Skin of body (tissue), 2 donors: Measurements from ENCODE around the gene ZWINT.

DNA sequence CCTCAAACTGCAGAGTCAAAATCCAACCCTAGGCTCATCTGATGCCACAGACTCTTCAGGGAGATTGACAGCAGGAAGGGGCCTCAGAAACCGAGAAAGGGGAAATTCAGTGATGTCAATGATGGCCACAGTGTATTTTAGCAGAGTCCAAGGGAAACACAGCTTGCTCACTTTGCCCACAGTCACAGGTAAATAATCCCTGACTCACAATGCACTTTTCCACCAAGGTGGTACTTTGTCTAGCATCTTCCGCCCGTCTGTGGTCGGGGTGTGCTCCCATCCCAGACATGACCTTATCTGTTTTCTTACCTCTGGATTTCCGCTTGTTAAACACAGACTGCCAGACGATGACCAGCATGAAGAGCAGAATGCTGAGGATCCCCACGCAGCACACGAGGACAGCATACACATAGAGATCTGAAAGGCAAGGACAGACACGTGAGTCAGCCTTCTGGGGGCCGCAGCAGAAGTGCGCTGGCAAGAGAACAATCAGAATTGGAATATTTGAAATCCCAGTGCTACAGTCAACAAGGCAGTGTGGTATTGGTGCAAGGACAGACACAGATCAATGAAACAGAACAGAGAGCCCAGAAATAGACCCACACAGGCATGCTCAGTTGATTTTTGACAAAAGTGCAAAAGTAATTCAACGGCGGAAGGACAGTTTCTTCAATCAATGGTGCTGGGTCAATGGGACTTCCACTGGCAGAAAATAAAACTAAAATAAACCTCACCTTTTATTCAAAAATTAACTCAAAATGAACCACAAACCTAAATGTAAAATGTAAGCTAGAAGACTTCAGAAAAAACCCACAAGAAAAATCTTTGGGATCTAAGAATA lies 38.2 kb downstream of the VSTM4 start:
- RAMPAGE, long total RNA = no peak

- RAMPAGE, long total RNA = no peak
Measured at GRCh38 chr10:49362421-49362744, 33.5 kb downstream of the DRGX start.

GRCh38 chr10:49614113-49614682 lies 361 bp downstream of the CHAT start:
- RAMPAGE, long total RNA = no peak

GRCh38 chr10:49962940-49963568 lies 21.2 kb downstream of the TIMM23B start:
- RAMPAGE, long total RNA = no peak

- RAMPAGE, long total RNA = no peak
Measured at GRCh38 chr10:50260826-50261282, 9.5 kb upstream of the ASAH2 start.

DNA sequence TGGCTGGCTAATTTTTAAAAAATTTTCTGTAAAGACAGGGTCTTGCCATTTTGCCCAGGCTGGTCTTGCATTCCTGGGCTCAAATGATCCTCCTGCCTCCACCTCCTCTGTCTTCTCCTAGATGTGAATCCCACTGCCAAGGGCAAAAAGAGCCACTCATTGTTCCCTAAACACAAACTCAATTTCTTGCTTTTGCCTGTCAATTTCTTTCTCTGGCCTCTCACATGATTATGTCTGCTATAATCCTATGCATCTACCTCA lies 81.4 kb upstream of the ASAH2 start:
- RAMPAGE, long total RNA = no peak

GRCh38 chr10:50384354-50384847 lies 133.1 kb upstream of the ASAH2 start:
- RAMPAGE, long total RNA = no peak

DNA sequence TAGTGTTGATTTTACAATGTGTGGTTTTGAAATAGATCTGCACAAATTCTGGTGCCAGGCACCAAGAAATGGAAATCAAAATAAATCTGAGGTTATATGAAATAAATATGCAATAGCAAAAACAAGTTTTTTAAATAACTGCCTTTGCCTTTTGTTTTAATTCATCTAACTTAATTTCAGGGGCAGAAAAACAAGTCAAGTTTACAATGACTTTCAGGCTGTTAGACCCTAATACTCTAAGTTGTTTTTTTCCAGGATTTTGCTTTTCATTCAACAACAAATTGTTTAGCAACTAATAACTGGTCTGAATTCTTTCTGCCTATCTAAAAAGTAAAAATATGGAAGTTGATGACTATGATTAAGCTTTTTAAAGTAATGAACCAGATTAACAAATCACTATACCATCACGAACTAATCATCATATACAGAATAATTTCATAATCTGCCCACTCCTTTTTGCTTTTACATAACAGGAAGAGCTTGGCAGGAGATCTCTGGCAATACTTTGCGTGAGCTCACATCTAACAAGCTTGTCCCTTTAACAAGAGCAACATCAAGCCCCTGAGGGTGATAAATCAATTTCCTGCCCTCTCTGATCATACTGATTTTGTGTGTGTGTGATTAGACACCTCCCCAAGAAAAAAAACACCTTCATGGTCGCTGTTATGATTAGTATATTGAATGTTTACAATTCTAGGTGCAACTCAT lies 143.4 kb upstream of the ASAH2 start:
- RAMPAGE, long total RNA = no peak

DNA sequence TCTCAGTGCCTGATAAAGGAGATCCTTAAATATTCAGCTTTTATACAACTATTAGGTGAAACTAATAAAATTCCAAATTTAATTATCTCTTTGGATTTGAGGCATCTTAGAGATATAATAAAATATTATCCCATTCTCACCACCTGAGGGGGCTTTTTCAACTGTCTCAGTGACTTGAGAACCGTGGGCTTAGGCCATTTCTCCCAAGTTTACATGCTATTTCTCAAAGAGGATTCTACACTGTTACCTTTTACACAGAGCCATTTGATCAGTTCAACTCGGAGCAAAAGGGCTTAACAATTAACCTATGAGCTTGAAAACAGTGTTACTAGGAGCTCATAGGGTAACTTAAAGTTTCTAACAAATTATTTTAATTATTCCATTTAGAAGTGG lies 165.1 kb upstream of the ASAH2 start:
- RAMPAGE, long total RNA = no peak

- RAMPAGE, long total RNA = no peak
Measured at GRCh38 chr10:50565524-50566441, 58.0 kb downstream of the SGMS1 start.

GRCh38 chr10:50619678-50620673 lies 3.8 kb downstream of the SGMS1 start:
- RAMPAGE, long total RNA = no peak

GRCh38 chr10:50648150-50648657 lies 24.4 kb upstream of the SGMS1 start:
- RAMPAGE, long total RNA = no peak

DNA sequence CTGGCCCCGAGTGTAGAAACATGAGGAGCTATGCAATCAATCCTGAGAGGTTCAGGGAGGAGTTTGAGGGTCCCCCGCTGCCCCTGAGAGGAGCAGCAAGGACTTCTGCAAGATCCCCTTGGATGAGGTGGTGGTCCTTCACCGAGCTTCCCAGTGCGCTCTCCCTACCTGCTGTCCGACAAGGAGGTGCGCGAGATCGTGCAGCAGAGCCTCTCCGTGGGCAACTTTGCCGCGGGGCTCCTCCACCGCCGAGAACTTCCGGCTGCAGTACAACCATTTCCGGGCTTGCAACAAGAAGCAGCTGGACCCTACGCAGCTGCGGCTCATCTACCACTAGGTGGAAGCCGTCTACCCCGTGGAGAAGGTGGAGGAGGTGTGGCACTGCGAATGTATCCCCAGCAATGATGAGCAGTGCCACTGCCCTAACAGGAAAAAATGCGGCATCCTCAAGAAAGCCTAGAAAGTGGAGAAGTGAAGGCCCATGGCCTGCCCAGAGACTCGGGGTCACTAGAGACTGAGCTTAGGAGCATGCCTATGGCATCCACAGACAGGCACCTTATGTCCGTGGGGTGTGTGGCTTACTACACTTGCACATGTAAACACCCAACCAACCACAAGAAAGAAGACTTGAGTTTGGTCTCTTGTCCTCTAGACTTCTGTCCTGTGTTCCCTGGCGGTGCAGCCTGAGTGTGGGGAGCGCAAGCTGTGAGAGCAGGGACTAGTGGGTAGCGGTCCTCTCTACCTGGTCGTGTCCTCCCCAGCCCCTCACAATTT lies 36.4 kb upstream of the SGMS1 start:
- RAMPAGE, long total RNA = no peak

DNA sequence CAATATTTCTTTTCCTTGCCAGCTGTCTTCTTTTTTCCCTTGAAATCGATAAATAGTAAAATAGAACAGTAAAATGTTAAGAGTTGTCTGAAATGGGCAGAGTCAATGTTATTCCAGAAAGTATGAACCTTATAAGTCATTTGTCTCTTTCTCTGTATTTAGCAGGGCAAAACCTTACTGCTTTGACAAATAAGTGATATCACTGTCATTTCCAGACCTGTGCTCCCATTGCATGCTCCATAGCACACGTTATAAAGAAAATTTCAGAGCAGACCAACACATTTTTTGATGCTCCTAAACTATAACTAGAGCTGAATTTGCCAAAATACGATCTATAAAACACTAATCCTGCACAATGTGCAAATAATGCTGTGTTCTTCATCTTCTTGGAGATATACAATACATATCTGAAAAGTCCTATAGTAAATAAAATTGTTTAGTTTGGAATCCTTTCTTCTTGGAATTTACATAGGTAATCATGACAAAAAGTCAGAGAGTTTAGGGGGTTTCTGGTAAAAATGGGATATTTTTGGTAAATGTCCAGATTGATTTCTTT lies 1.1 kb downstream of the A1CF start:
- RAMPAGE, long total RNA = no peak

GRCh38 chr10:50993261-50993785 lies 81.0 kb upstream of the PRKG1 start:
- RAMPAGE, long total RNA = no peak

GRCh38 chr10:51287942-51288621 lies 213.8 kb downstream of the PRKG1 start:
- RAMPAGE, long total RNA = no peak

- RAMPAGE, long total RNA = no peak
Measured at GRCh38 chr10:51762980-51763214, 63.5 kb upstream of the CSTF2T start.

DNA sequence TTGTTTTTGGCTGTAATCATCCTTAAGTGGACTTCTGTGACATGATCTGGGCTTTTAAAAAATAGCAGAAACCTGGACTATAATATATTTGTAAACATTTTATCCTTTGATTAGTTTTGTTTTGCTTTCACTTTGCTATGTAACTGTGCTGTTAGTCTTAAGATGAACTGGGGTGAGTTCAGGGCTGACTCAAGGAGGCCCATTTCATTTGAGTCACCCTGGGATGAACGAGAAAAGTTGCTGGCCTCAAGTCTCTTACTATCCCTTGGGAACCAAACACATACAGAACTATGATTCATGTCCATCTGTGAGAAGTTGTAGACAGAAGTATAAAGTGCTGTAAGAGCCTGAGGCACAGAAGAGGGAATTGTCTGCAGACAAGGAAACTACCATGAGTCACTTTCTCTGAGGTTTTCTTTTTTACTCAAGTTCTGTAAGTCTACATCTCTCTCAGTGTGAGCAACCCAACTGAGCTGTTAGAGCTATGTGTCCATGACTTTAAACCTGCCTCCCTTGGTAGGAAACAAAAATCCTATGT lies 179.8 kb upstream of the CSTF2T start:
- RAMPAGE, long total RNA = no peak

- RAMPAGE, long total RNA = no peak
Measured at GRCh38 chr10:52216845-52217256, 97.2 kb upstream of the DKK1 start.

GRCh38 chr10:56360890-56361854 lies at the start of gene ZWINT:
TSS of gene ZWINT (minus strand) at chr10:56361259.
- RAMPAGE, long total RNA = no peak